Sciatic nerve (tissue), 1 donor: ENCODE data around the genes MADCAM1, BSG, POLRMT and PRTN3.

DNA sequence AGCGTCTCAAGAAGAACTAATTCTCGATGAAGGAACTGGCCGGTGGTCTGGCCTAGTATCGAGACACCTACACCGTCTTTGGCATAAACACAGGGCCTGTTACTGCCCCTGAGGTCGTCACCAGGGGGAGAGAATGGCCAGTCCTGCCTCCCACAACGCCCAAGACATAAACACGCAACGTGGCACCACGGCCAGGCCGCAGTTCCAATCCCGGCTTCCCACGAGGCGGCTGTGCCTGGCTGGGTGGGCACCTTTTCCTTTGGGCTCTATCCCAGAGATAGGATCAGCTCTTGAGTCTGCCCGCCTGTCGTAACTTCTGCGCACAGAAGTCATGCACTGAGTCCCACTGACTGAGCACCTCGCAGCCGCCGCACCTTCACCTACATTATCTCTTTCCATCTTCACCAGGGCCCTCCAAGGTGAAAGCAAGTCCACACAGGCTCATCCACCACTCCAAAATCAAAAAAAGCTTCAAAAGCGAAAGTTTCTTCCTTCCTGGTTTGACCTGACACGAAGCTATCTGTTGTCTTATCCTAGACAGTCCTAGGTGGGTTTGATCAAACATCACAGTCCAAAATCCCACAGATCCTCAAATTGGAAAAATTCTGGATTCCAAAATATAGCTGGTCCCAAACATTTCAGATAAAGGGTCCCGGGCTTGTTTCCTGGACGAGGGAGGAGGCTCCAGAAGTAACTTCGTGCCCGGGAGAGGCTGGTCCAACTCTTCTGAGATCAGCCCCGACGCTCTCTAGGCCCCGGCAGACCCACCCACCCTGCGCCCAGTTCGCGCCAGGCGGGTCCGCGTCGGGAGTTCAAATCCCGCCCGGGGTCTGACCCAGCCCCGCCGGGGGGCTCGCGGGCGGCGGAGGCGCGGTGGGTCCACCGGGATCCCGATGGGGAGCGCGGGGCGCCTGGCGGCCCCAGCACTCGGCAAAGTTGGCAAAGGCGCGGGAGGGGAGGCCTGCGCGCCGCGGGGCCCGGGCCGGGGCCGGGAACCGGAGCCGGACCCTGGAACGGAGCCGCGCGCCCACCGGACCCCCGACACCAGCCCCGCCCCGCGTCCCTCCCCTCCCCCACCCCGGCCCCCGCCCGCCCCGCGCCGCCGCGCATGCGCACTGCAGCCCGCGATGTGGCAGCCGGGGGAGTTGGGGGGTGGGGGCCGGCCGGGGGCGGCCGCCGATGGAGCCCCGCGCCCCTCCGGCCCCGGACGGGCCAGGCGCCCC lies 759 bp downstream of the MIER2 start:
- PRO-cap, result unidirectional peak, plus-strand start at position 201 of the sequence; bidirectional peak, plus-strand start at position 782 of the sequence, minus-strand start at position 750 of the sequence; bidirectional peak, plus-strand start at position 1,143 of the sequence, minus-strand start at position 1,043 of the sequence

- PRO-cap, result unidirectional peak, plus-strand start at chr19:459840; unidirectional peak, minus-strand start at chr19:459986; bidirectional peak, plus-strand start at chr19:460372, minus-strand start at chr19:460256
Measured at GRCh38 chr19:459444-460497, 1.1 kb downstream of the SHC2 start.

DNA sequence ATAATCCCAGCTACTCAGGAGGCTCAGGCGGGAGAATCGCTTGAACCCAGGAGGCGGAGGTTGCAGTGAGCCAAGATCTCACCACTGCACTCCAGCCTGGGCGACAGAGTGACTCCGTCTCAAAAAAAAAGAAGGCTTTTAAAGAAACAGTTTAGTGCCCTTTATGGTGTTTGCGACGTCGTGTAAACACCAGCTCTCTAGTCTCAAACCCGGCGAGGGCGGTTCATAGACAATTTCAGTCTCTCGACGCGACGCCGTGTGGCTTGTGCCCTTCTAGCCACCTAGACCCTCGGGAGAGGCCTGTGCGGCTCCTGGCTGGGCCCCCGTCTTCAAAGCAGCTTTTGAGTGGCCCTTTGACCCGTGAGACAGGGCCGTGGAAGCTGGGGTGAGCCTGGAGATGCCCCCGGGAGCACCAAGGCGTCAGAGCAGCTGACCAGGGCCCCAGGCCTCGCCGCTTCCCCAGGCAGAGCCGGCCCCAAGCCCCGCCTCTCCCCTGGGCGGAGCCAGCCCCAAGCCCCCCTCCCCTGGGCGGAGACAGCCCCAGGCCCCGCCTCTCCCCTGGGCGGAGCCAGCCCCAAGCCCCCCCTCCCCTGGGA lies 5.0 kb upstream of the MADCAM1 start:
- PRO-cap, result unidirectional peak, minus-strand start at position 484 of the sequence

- PRO-cap, result no peak
Measured at GRCh38 chr19:496155-496773, at the start of gene MADCAM1. Gene MADCAM1, plus strand, starts transcription at chr19:496486.

- PRO-cap, result unidirectional peak, minus-strand start at chr19:537024
Measured at GRCh38 chr19:536352-537178, 5.0 kb downstream of the CDC34 start.

- PRO-cap, result bidirectional peak, plus-strand start at chr19:572596, minus-strand start at chr19:572316
Measured at GRCh38 chr19:572052-572712, at the start of gene BSG. Gene BSG, plus strand, starts transcription at chr19:572596.

GRCh38 chr19:617052-617410 lies 16.3 kb downstream of the POLRMT start:
- PRO-cap, result no peak

DNA sequence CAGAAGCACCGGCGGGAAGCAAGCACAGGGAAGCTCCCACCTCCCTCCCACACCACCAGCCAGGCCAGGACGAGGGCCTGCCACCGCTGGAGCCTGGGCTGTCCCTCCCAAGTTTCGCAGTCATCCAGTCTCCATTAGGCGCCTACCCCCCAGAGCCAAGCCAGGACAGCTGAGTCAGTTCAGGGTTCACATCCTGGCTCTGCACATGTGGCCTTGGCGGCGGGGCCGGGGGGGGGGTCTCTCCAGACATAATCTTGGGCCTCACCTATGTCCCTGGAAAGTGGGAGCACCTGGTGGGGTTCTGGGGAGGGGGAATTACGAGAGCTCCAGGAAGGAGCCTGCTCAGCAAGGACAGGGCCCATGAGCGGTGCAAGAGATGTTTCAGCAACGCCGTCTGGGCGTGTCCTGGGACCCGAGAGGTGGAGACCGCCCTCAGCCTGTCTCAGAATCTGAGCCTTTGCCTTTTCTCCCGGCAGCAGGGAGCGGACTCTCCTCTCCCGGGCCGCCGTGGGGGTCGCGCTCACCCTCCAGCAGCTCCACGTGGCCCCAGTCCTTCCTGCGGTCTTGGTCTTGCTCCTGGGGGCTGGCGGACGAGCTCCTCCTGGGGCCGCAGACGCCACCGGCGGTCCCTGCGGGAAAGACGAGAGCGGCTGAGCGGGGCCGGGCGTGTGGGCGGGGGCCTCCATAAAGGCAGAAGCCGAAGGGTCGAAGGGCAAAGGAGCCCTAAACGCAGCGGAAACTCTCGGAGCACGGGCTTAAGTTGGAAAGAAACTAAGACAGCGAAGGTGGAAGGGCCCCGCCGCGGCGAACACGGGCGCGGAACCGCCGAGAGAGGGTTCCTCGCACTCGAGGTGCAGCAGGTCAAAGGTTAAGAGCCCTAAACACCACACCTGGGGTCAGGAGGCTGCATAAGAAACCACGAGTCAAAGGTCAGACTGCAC lies 757 bp downstream of the POLRMT start:
- PRO-cap, result unidirectional peak, plus-strand start at position 612 of the sequence

GRCh38 chr19:633251-634040 lies at the start of gene POLRMT:
Gene POLRMT, minus strand, starts transcription at chr19:633537.
- PRO-cap, result bidirectional peak, plus-strand start at chr19:633730, minus-strand start at chr19:633537

- PRO-cap, result no peak
Measured at GRCh38 chr19:647126-647946, 7.7 kb downstream of the FGF22 start.

DNA sequence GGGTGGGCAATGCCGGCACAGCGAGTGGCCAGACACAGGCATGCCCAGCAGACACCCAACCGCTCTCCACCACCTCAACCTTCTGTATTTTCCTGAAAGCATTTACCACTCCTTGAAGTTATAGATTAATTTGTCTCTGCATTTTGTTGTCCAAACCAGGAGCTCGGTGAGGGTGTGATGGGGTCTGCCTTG lies 1.2 kb upstream of the FSTL3 start:
- PRO-cap, result no peak

DNA sequence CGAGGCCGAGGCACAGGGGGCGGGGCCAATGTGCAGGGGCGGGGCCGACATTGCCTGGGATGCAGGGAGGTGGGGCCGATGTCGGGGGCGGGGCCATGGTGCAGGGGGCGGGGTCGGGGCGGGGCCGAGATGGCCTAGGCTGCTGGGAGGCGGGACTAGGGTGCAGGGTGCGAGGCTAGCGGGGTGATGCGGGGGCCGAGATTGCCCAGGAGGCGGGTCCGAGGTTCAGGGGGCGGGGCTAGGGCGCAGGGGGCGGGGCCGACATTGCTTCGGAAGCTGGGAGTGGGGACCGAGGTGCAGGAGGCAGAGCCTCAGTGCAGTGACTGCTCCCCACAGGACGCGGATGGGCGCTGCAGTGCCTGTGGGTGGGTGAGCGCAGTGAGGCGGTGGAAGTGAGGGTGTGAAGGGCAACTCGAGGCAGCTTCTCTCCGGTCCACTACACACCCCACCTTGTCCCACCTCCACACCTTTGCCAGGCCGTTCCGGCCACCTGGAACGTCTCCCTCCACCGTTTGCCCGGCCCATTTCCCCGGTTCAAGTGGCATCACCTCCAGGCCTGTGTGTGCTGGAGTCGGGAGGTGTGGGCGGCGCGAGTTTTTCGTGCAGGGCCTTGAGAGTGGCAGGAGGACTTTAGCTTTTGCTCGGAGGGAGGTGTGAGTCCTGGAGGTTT lies 4.6 kb upstream of the PALM start:
- PRO-cap, result unidirectional peak, plus-strand start at position 279 of the sequence

DNA sequence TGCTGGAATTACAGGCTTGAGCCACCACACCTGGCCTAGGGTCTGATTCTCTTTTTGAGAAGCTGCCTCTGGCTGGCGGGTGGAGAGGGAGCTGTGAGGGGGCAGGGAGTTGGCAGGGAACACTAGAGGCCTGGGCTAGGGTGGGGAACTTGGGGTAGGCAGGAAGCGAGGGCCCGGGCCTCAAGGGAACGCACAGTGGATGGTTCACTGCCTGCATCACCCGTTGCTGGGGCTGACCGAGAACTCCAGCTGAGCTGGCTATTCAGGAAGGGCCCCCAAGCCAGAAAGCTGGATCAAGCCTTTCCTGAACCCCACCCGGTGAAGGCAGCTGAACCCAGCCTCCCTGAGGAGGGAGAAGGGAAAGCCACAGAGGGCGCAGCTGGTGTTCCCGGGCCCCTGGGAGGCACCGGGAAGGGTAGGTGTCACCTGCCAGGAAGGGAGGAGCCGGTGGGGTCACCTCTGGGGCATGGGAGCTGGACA lies 13.8 kb downstream of the PALM start:
- PRO-cap, result no peak

GRCh38 chr19:738509-739400 lies 12.2 kb upstream of the MISP start:
- PRO-cap, result no peak

DNA sequence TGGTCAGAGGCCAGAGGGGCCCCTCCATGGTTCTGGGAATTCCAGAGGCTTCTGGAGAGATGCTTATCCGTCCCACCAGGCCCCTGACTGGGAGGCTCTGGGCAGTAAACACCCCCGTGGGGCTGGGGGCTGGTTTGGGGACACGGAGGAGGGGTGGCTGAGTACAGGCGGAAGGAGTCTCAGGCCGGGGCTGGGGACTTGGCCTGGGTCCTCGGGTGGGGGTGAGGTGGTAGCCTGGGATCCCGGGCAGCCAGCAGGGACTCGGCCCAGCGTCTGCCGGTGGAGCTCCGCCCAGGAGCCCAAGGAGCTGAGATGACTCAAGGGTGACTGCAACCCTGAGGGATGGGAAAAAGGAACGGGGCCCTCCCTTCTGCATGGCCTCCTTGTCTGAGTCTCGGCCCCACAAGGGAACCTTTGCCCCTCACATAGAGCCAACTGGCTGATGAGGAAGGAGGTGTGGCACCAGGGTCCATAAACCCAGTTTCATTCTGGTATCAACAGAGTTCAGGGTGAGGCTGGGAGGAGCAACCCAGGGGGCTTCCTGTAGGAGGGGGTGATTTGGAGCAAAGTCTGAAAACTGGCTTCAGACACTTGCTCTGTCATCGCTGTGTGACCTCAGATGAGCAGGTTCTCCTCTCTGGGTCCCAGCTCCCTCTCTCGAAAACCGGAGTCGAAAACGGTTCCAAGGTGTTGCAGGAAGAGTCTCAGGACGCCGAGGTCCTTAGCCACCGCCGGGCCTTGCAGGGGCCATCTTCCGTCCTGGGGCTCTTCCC lies 768 bp downstream of the MISP start:
- PRO-cap, result bidirectional peak, plus-strand start at position 332 of the sequence, minus-strand start at position 275 of the sequence

DNA sequence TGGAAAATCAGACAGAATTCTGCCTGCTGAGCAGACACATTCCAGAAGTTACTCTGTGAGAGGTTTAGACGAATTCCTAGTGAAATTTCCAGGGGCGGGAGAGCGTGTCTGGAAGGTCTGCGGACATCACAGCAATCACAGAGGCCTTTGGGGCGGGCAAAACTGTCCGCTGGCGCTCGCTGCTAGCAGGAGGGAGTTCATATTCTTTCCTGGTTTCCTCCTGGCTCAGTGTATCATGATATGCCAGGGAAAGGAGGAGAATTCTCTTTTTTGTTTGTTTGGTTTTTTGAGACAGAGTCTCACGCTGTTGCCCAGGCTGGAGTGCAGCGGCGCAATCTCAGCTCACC lies 17.6 kb downstream of the MISP start:
- PRO-cap, result no peak

GRCh38 chr19:778702-779416 lies 18.4 kb upstream of the PTBP1 start:
- PRO-cap, result bidirectional peak, plus-strand start at chr19:779210, minus-strand start at chr19:778994

DNA sequence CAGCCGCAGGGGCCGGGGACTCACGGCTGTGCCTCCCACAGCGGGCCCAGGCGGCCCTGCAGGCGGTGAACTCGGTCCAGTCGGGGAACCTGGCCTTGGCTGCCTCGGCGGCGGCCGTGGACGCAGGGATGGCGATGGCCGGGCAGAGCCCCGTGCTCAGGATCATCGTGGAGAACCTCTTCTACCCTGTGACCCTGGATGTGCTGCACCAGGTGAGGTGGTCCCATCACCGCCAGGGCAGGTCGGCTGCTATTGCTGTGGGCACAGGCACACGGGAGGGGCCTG lies 7.2 kb downstream of the PTBP1 start:
- PRO-cap, result no peak

DNA sequence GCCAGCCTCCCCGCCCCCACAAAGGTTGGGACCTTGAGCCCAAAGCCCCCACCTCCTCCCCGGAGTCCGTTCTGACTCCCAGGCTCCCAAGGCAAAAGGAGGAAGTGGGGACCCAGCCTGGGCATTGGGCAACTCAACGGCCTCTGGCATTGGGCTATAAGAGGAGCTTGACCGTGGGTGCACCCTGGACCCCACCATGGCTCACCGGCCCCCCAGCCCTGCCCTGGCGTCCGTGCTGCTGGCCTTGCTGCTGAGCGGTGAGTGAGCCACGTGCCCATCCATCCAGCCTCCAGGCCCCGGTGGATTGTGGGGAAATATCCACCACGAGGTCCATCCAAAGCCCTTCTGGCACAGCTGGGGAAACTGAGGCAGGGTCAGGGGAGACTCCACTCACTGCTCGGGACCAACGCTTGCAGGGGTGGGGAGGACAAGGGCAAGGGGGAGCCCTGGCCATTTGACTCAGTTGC lies at the start of gene PRTN3:
TSS of gene PRTN3 (plus strand) at position 187 of the 467 bp plus-strand sequence.
- PRO-cap, result no peak

- PRO-cap, result no peak
Measured at GRCh38 chr19:861417-862118, 2.1 kb downstream of the CFD start.